ENCODE results near the genes RGS5 and PBX1.

DNA sequence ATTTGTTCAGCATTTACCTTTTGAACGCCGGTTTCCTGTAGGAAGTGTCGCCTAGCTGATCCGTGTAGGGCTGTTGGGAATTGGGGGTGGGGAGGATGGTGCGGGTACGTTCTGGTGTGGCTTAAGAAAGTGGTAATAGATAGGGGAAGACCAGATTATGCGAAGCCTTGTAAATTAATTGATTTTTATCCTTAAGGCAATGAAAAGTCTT is 628 bp upstream of the DEDD start:
- RRBS = 3% methylated on average over 2 of the region's 7 CpGs
CAGE:
- cytosol, long polyA plus RNA = no peak
- long polyA plus RNA = no peak
- nucleus, long polyA plus RNA = no peak

- RRBS = 20% methylated on average over 3 of the region's 21 CpGs
CAGE:
- cytosol, long polyA plus RNA = no peak
- long polyA plus RNA = no peak
- nucleus, long polyA plus RNA = no peak
Measured at GRCh38 chr1:161198169-161198826, 556 bp downstream of the ADAMTS4 start.

DNA sequence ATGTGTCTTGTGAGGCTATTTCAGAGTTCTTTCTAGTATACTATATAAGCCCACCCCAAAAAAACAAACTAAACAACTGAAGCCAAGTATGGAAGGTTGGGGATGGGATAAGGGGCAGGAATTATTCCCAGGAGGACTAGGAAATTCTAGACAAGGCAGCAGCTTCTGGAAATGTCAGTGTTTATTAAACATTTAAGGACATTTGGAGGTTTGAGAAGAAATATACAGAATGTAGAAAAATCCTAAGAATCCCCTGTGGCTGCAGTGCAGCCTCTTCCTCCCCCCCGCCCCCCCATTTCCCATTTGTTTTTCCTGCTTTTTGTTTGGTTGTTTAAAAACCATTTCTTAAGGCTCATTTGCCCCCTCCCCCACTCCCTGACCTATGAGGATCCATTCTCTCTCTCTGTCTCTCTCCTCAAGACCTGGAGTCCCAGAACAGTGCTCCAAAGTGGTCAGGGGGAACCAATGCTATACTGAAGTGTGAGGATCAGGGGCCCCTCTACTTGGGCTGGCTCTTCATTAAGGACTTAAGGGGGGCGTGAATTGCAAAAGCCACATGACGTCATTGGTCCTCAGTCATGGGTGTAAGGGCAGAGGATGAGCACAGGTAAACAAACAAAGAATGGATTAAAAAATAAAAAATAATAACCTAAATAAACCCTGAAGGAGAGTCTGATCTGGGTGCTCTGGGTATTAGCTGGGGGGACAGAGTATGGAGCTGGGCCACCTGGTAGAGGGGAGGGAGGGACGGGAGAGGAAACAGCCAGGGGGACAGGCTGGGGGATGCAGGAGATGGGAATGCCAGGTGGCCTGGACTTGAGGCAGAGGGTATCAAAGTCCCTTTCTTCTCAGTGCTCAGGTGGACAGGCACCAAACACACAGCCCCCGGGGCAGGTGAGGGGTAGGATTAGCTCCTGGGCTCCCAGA is 4.9 kb downstream of the MPZ start:
- RRBS = no CpG with 5 or more reads among the region's 5 CpGs
CAGE:
- cytosol, long polyA plus RNA = no peak
- long polyA plus RNA = no peak
- nucleus, long polyA plus RNA = no peak

- RRBS = no CpG with 5 or more reads among the region's 2 CpGs
CAGE:
- cytosol, long polyA plus RNA = no peak
- long polyA plus RNA = no peak
- nucleus, long polyA plus RNA = no peak
Measured at GRCh38 chr1:161308026-161308546, 1.7 kb downstream of the MPZ start.

DNA sequence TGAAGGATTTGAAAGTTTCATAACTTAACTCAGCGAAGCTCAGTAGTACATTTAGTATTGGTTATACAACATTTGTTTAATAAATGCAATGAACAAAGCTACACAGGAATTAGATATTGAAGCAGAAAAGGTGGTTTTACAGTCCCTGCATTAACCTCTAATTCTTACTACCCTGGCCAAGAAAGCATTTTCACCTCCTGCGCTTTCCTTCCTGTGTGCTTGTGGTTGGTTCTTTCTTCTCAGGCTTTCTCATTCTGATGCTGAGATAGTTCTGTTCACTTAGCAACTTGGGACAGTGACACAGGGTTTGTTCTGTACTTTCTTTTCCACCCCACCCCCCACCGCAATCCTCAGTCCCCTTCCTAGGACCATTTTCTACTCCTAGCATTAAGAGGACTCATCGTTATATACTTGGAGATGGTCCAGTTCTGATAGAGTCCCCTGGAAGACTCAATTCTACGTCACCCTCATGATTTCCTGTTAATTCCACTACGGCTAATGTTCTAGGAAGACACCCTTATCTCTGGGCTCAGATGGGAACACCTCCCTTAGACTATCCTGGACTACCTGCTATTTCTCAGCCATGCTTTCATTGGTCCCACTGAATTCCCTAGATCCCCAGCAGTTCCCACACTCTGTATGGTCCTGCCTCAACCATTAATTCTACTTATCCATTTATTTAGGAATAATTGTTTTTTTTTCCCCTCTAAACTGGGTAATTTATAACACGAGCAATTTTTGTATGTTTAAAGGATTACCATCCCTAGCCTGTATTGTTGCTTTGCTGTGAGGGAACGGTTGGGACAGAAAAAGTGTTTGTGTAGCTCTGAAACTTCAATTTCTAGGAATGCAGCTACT is 7.4 kb downstream of the FCGR3A start:
- RRBS = no CpG with 5 or more reads among the region's 8 CpGs
CAGE:
- cytosol, long polyA plus RNA = no peak
- long polyA plus RNA = no peak
- nucleus, long polyA plus RNA = no peak

GRCh38 chr1:161718666-161719369 is 2.5 kb upstream of the FCRLB start:
- RRBS = no CpG with 5 or more reads among the region's 7 CpGs
CAGE:
- cytosol, long polyA plus RNA = no peak
- long polyA plus RNA = no peak
- nucleus, long polyA plus RNA = no peak

- RRBS = no CpG with 5 or more reads among the region's 17 CpGs
CAGE:
- cytosol, long polyA plus RNA = no peak
- long polyA plus RNA = no peak
- nucleus, long polyA plus RNA = no peak
Measured at GRCh38 chr1:161997710-161998418, 25.8 kb downstream of the OLFML2B start.

DNA sequence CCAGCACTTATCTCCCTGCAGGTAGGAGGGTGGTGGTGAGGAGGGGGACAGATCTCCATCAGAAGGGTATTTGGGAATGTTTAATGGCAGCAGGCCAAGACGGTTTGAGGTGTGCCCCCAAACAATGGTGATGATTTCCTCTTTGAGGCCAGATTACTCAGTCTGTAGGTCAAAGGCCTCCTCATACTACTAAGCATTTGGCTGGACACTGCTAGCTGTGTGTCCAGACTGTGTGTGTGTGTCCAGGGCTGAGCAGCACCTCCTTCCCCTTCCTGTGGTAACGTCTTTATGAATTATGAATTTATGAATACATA is 19.1 kb downstream of the NOS1AP start:
- RRBS = no CpG with 5 or more reads among the region's 2 CpGs
CAGE:
- cytosol, long polyA plus RNA = no peak
- long polyA plus RNA = no peak
- nucleus, long polyA plus RNA = no peak

GRCh38 chr1:162131307-162131869 is 61.9 kb downstream of the NOS1AP start:
- RRBS = no CpG with 5 or more reads among the region's 2 CpGs
CAGE:
- cytosol, long polyA plus RNA = no peak
- long polyA plus RNA = no peak
- nucleus, long polyA plus RNA = no peak

GRCh38 chr1:162196965-162197501 is 127.5 kb downstream of the NOS1AP start:
- RRBS = no CpG with 5 or more reads among the region's 12 CpGs
CAGE:
- cytosol, long polyA plus RNA = no peak
- long polyA plus RNA = no peak
- nucleus, long polyA plus RNA = no peak

GRCh38 chr1:162229882-162230577 is 146.6 kb downstream of the SPATA46 start:
- RRBS = no CpG with 5 or more reads among the region's 3 CpGs
CAGE:
- cytosol, long polyA plus RNA = no peak
- long polyA plus RNA = no peak
- nucleus, long polyA plus RNA = no peak

DNA sequence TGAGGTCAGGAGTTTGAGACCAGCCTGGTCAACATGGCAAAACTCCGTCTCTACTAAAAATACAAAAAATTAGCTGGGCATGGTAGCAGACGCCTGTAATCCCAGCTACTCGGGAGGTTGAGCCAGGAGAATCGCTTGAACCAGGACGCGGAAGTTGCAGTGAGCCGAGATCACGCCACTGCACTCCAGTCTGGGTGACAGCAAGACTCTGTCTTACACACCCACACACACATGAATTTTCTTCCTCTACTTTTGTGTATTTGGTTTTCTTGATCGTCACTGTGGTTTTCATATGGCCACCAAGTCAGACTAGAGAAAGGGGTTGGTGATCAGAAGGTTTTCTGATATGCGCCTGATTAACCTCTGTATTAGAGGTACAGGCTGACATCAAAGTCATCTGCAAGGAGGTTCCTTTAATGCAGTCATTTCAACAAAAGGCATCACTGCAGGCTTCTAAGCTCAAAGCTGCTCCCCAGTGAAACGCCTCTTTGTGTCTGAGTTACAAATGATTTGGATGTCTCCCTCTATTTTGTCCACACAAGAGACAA is 11.1 kb downstream of the SH2D1B start:
- RRBS = no CpG with 5 or more reads among the region's 11 CpGs
CAGE:
- cytosol, long polyA plus RNA = no peak
- long polyA plus RNA = no peak
- nucleus, long polyA plus RNA = no peak

GRCh38 chr1:162488050-162488644 is 9.5 kb upstream of the UHMK1 start:
- RRBS = no CpG with 5 or more reads among the region's 5 CpGs
CAGE:
- cytosol, long polyA plus RNA = no peak
- long polyA plus RNA = no peak
- nucleus, long polyA plus RNA = no peak

DNA sequence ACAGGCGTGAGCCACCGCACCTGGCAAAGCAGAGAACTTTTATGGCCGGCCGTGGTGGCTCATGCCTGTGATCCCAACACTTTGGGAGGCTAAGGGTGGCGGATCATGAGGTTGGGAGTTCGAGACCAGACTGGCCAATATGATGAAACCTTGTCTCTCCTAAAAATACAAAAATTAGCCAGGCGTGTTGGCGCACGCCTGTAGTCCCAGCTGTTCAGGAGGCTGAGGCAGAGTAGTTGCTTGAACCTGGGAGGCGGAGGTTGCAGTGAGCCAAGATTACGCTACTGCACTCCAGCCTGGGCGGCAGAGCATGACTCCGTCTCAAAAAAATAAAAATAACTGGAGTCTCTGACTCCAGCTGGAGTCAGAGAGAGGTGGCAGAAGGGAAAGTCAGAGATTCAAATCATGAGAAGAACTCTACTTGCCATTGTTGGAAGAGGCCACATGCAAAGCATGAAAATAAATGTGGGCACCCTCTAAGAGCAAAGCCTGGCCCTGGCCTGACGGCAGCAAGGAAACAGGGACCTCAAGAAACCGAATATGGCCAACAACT is 16.5 kb upstream of the UAP1 start:
- RRBS = no CpG with 5 or more reads among the region's 15 CpGs
CAGE:
- cytosol, long polyA plus RNA = no peak
- long polyA plus RNA = no peak
- nucleus, long polyA plus RNA = no peak

- RRBS = no CpG with 5 or more reads among the region's 5 CpGs
CAGE:
- cytosol, long polyA plus RNA = no peak
- long polyA plus RNA = no peak
- nucleus, long polyA plus RNA = no peak
Measured at GRCh38 chr1:162560526-162560942, 988 bp upstream of the UAP1 start.

- RRBS = no CpG with 5 or more reads among the region's 5 CpGs
CAGE:
- cytosol, long polyA plus RNA = no peak
- long polyA plus RNA = no peak
- nucleus, long polyA plus RNA = no peak
Measured at GRCh38 chr1:162771983-162772454, 18.5 kb upstream of the HSD17B7 start.

DNA sequence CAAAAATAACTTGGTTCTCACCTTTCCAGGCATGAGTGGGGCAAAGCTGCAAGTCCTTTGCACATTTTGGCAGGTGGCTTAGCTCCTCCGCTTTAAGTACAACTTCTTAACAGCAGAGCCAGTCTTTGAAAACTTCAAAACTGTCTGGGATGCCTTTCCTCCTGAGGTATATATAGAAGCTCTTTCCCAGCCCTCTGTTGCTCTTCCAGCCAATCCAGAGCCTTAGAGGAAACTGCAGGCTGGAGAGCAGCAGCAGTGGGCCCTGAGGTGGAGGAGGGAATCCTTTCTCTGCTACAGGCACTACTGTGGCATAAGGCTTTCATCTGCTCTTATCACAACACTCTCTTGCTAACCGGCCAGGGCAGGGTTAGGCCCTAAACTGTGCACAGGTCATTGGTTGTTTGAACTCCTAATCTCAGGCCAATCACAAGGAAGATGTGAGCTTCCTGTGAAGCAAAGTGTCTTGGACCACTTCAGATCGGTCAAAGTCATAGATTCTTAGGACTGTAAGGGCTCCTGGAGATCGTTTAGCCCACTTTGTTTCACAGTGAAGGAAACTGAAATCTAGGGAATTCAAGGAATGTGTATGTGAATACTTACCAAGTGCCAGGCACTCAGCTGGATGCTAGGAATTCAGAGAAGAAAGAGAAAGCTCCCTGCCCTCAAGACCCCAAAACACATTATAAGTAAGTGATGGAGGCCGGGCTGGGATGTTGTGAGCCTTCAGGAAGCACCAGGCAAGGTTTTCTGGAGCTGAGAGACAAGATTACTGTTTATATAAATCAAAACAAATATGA is at the start of gene RGS5:
TSS of gene RGS5 (minus strand) at position 146 of the 797 bp plus-strand sequence.
- RRBS = no CpG with 5 or more reads among the region's 5 CpGs
CAGE:
- cytosol, long polyA plus RNA = no peak
- long polyA plus RNA = no peak
- nucleus, long polyA plus RNA = start-site peak on the minus strand centred at position 365 of the sequence, 62 bp wide, 17 and 21 reads in 2 replicates

- RRBS = 1% methylated on average over 8 of the region's 33 CpGs
CAGE:
- cytosol, long polyA plus RNA = no peak
- long polyA plus RNA = no peak
- nucleus, long polyA plus RNA = start-site peak on the plus strand at chr1:164559349-164560001, 45 and 42 reads in 2 replicates
Measured at GRCh38 chr1:164558983-164560147, at the start of gene PBX1. TSS of gene PBX1 (plus strand) at chr1:164559184.

GRCh38 chr1:164598218-164599233 is 39.5 kb downstream of the PBX1 start:
- RRBS = no CpG with 5 or more reads among the region's 8 CpGs
CAGE:
- cytosol, long polyA plus RNA = no peak
- long polyA plus RNA = no peak
- nucleus, long polyA plus RNA = no peak

DNA sequence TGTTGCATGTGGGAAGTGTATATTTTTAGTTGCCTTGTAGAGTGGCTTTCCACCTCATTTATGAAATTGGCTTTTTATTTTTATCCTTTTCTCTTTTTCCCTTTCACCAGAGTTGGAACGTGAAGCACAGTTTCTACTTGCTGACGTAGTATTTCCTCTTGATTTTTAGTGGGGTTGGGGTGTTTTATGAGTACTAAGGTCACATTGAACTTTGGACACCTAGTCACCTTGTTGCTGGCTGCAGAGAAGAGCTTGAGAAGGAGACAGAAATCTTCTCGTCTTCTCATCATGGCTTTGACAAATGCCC is 77.4 kb downstream of the PBX1 start:
- RRBS = no CpG with 5 or more reads among the region's 3 CpGs
CAGE:
- cytosol, long polyA plus RNA = no peak
- long polyA plus RNA = no peak
- nucleus, long polyA plus RNA = no peak

Measured in SK-N-SH (cell line).